Frontal cortex (tissue), 2 donors: ENCODE results near the genes MYO5B, CXXC1 and MEX3C.

DNA sequence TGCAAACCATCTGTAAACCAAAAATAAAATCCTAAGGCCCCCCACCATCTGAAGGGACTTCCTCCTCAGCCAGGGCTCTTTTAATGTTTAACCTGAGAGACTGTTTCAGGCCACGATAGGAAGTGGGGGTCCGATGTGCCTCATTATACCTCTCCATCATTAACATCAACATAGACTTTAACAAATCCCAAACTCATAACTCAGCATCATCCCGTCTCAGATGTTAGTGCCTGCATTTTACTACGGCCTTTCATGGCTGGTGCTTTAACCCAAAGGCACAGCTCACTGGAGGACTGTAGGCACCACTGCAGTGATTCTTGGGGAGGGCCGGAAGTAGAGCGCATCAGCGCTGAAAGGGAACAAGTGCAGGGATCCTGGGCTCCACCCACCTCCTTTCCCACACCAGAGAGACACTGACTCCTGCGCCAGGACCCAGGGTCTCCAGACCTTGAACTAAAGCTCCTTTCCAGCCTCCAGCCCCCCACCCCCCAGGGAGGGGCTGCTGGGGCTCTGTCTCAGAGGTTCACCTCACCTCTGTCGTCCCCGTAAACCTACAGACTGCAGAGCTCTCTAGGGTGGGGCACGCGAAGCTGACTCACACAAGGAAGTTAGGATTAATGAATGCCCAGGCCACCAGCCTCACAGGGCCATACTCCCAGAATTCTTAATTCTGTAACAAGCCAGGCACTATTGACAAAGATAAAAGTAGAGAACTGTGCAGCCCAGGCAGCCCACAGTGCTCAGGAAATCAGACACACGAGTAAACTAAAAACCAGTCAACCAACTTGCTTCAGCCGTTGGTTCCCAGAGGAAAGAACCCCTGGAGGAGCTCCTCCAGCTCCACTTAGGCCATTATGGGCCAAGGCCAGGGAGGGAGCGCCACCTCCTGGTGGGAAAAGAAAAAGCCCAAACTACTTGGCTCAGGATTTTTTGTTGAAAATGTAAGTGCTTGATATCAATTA is 45.0 kb upstream of the ACAA2 start:
- RAMPAGE, long total RNA = no peak

DNA sequence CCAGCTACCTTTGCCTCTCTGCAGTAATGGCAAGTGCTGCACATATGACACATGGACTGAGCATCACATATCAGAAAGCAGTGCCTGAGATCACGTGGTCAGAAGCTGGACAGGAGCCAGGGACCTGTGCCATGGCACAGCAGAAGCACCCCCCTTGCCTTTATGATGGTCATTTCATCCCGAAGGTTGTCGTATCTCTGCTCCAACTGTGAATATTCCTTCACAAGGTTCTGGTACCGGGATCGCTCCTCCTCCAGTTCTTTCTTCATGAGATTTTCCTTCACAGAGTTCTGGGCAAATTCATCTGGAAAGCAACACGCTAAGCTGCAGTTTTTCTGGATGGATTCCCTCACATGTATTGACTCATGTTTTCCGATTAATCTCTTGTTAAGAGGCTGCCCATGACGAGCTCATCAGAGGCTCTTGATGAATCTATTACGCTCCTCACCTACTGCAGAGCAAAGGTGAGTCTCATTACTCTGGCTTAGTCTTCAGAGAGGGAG is 65.5 kb upstream of the ACAA2 start:
- RAMPAGE, long total RNA = no peak

GRCh38 chr18:50083745-50084187 is 111.2 kb downstream of the MYO5B start:
- RAMPAGE, long total RNA = no peak

- RAMPAGE, long total RNA = no peak
These were observed 84.8 kb downstream of the MYO5B start for GRCh38 chr18:50109945-50110690.

- RAMPAGE, long total RNA = no peak
These were observed 66.2 kb downstream of the MYO5B start for GRCh38 chr18:50128434-50129400.

GRCh38 chr18:50177485-50178048 is 17.4 kb downstream of the MYO5B start:
- RAMPAGE, long total RNA = no peak

GRCh38 chr18:50194506-50195656 is at the start of gene MYO5B:
MYO5B (minus strand) TSS chr18:50195147.
- RAMPAGE, long total RNA = no peak

DNA sequence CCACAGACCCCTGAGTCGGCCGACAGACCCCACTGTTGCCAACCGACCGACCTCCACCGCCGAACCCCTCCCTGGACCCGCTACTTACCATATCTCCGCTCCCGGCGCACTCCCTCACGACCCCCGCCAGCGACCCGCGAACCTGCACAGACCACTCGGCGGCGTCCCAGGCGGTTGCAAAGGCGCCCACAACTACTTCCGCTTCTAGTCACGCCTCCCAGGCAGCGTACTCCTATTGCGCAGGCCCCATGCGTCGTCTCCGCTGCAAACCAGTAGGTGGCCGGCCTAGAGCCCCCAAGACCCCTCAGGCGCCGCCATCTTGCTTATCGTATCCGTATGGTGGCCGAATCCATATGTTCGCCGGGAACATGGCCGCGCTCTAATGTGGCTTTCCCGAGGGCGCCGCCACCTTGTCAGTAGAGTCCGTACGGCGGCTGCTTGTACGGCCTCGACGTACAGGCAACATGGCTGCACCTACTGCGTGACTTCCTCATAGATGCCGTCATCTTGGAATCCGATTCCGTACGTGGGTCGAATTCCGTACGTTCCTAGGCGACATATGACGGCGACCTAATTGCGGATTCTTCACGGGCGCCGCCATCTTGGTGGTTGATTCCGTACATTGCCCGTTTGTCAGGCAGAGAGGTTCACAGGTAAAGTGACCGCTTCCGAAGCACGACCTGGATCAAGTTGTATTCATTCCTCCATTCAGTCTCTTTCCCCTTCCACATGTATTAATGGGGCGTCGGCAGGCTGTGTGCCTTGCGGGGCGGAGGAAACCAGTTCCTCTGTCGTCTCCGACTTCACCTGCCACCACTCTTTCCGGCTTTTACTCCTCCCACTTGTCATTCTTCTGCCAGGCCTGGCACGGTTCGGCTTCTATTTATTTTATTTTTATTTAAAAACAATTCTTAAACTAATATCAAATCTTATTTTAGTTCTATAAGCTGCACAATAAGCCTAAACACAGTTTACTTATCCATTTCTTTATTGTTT is at the start of gene CXXC1:
TSS of gene CXXC1 (minus strand) at position 194 of the 996 bp plus-strand sequence.
- RAMPAGE, long total RNA = no peak

GRCh38 chr18:50614711-50615500 is 55.0 kb downstream of the MAPK4 start:
- RAMPAGE, long total RNA = no peak

DNA sequence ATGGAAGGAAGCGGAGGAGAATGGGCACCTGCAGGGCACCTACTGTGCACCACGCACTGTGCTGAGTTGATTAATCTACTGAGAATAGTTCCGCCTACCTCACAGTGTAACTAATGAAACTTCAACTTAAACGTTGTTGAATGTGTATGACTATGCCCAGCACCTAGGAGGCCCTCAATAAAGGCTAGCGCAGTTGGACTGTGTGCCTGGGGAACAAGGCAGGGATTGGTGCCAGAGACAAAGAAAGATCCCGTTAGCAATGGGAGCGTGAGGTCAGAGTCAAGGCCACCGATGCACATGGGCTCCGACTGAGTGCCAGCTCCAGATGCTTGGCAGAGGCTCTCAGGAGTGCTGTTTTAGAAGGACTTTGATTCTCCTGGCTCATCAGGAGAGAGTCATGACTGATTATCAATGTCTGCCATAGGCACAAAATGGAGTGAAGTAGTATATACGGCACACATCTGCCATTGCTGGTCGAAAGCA is 93.8 kb downstream of the MAPK4 start:
- RAMPAGE, long total RNA = no peak

GRCh38 chr18:51131871-51132337 is 65.6 kb downstream of the MEX3C start:
- RAMPAGE, long total RNA = no peak

DNA sequence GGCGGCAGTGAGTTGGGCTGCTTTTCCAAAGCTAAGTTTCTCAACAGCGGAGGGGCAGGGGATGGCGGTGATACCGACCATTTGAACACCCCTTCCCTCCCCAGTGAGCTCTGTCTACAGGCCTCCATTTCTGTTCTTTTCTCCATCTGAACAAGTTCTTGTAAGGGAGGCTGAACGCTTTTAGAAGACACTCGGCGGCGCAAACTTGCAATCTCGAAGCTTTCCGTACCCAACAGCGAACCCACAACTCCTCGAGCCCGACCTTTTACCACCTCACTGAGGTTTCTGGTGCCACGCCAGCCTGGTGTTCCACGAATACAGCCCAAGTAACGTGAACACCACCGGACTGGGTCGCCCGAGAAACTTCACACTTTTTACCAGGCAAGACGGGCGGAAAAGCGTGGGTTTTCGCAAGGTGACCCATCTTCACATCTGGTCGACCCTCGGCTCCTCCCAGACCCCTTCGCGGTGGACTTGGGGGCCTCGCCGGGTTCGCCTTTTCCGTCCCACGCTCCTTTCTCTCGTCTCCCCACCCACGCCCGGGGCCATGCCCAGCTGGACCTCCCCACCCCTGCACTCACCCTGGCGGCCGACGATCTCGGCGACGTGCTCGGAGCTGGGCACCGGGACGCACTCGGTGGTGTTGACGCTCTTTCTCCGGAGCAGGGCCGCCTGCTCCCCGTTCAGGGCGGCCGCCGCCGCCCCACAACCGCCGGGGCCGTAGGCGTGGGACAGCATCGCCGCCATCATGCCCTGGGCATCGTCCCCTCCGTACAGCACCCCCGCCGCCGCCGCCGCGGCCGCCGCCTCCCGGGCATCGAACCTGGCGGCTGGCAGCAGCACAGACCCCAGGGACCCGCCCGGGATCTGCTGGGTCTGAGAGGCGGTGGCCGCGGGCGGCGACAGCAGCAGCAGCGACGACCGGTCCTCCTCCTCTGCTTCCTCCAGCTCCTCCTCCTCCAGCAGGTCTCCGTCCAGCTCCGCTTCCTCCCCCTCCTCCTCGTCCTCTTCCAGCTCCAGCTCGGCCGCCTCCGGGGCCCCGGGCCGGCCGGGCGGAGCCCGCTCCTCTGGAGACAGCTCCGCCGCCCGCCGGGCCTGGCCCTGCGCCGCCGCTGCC is 1.1 kb downstream of the MEX3C start:
- RAMPAGE, long total RNA = no peak

- RAMPAGE, long total RNA = no peak
These were observed at the start of gene MEX3C for GRCh38 chr18:51197304-51197850. MEX3C (minus strand) TSS chr18:51197681.

DNA sequence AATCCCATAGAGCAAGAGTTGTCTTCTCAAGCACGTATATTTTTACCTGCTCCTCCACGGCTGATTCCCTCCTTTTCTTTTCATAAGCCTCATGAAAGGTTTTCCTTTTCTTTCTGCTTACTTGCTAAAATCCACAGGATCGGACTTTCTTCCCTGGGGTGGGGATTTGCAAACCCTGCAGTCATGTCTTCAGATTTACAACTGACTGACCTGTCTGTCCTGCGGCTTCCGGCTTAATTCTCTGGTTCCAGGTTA is 66.3 kb upstream of the DCC start:
- RAMPAGE, long total RNA = no peak

DNA sequence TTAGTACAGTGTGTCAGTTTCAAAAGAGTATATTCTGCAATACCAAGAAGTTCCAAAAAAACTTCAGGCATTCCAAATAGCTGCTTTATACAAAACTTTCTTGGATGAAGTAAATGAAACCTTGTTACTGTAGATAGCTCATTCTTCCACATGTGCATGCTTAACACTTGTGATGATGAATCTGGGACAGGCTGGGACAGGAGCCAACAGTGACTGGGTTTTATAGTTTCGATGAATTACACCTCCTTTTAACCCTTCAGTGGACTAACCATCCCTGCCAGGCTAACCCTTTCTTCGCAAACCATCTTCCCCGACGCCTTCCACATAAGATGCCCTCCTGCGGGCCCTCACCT is 1.0 kb downstream of the MBD2 start:
- RAMPAGE, long total RNA = no peak

GRCh38 chr18:55258775-55259232 is 299.5 kb upstream of the CCDC68 start:
- RAMPAGE, long total RNA = no peak

DNA sequence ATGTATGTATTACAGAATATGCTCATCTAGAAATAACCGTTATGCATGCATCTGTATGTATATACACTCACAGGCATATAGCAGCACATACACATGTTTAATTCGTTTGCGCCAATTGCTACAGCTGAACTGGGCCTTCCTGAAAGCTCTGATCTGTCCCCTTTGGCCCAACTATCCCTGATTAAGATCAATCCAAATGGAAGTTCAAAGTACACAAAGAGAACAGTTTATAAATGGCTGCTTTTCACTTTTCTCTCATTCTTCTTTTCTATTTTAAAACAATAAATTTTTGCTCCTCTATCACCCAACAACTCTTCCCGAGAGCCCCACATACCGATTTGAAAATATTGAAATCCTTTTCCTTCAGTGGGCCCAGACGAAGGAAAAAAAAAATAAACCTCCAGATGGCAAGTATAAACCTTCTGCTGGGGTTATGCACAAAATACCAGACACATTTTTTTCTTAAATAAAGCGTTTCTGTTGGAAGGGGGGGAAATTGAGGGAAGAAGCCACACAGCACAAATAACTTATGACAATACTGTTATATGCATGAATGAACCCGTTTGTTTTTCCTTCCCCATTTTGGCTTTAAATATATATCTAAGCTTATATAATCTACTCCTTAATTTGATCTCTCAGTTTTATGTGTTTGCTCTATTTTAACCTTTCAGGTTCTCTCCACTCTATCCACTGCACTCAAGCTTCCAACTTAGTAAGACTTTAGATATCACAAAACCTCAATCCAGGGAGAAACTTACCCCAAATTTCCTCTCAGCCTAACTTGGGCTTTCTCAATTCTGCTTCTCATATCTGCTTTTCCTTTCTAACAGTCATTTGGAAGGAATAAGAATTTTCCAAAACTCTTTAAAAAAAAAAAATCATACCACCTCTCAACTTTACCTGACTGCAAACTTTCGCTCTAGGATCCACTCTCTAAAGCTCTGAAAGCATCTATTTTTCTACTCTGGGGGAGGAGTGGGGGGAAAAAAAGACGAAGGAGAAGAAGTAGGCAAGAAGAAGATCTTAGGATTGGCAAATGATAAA is 267.2 kb downstream of the TCF4 start:
- RAMPAGE, long total RNA = no peak

- RAMPAGE, long total RNA = no peak
These were observed 192.3 kb downstream of the TCF4 start for GRCh38 chr18:55395694-55396171.

DNA sequence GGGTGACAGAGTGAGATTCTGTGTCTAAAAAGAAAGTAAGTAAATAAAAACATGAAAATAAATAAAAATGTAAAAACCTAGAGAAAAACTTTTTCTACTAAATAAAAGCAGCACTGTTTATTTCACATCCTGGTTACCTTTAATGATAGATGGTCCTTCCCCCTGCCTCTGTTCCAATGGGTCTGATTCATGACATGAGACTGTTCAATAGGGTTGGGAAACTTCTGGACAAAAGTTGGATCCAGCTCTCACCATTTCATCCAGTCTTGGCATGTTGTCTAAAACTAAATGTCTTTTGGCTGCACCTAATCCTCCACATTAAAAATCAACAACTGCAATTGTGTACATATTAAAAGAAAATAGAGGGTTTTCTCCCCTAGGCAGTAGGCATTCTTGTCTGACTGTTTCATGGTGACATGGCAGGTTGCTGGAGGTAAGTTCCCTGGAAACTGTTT is 136.0 kb downstream of the TCF4 start:
- RAMPAGE, long total RNA = no peak

GRCh38 chr18:55501390-55501923 is 86.5 kb downstream of the TCF4 start:
- RAMPAGE, long total RNA = no peak